Myometrial cell (primary cell): ENCODE data around the genes LCMT1, HS3ST4 and C16orf82.

DNA sequence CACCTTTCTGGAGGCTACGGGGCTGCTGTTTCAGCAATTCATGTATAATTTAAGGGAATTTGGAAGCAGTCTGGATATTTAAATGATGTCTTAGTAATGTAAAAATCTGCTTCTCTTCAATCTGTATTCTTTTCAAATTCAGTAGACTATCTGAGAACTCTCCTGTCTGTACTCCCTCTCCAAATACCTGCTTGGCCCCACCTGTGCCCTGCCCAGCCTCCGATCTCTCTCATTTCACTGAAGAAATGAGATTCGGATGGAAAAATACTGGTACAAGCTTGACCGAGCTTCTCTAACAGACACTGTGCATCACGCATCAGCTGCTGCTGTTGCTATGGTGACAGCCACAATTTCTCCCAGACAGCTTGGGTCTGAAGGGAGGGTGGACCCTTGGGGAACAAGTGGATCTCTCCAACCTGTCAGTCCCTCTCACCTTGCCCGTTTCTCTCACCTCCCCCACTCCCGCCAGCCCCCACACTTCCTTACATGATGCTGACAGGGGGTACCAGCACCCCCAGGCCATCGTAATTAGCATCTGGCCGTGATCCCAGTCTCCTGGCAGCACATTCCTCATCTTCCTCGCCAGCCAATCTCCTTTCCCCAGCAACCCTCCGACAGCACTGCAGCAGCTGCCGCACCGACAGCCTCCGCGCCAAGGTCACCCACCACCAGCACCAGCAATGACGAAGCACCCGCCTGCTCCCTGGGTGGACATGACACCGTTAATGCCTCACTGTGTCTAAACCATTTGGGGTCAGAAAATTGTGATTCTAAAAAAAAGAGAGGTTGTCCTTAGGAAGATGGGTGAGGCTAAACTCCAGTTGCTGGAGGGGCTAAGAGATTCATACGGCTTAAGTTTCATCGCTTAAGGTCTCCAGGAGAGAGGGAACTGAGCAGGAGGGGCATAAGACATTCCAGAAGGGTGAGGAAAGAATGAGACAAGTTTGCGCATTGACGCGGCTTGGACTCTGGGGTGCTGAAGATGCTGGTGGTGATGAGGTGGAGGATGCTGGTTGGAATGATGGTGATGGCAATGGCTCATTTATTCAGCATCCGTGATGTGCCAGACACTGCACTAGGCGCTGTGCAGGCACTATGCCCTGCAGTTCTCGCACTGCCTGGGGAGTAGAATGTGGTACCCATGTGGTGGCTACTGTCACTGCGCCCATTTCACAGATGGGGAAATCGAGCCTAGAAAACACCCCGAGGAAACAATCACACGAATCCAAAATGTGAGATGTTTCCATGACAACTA, 58.6 kb upstream of the TNRC6A start:
- RAMPAGE, long total RNA: no peak

GRCh38 chr16:24730763-24731047, 1.3 kb downstream of the TNRC6A start:
- RAMPAGE, long total RNA: no peak

- RAMPAGE, long total RNA: no peak
These were observed 55.6 kb upstream of the SLC5A11 start for GRCh38 chr16:24789878-24790775.

GRCh38 chr16:24790776-24791267, 54.9 kb upstream of the SLC5A11 start:
- RAMPAGE, long total RNA: no peak

DNA sequence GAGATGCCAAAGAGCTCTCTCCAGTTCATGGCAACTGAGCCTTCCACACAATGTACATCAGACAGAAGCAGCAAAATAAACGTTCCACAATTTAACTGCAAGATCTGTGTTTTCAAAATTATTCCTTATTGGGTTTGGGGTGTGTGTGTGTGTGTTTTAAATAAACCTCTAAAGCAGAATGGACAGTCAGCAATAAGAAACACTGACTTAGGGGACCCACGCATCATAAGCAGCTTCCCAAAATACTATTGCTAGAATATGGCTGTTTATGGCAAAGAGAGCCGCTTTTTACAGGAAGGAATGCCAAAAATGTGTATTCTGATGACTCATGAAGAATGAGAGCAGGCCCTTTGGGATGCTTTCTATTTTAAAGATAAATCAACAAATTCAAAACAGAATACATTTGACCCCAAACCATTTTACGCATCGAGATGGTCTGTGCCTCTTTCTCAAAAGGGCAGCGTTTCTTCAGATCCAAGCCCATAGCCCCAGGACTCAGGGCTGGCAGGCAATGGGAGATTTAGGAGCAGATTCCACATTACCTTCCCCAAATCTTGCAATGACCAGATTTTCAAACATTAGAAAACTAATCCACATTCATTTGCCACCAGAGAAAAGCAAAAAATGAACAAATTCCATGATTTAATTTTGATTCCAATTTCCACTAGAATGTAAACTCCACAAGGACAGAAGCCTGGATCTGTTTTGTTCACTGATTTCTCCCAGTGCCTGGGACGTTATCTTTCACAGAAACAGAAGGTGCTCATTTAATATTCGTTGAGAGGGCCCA, 37.4 kb downstream of the ARHGAP17 start:
- RAMPAGE, long total RNA: no peak

DNA sequence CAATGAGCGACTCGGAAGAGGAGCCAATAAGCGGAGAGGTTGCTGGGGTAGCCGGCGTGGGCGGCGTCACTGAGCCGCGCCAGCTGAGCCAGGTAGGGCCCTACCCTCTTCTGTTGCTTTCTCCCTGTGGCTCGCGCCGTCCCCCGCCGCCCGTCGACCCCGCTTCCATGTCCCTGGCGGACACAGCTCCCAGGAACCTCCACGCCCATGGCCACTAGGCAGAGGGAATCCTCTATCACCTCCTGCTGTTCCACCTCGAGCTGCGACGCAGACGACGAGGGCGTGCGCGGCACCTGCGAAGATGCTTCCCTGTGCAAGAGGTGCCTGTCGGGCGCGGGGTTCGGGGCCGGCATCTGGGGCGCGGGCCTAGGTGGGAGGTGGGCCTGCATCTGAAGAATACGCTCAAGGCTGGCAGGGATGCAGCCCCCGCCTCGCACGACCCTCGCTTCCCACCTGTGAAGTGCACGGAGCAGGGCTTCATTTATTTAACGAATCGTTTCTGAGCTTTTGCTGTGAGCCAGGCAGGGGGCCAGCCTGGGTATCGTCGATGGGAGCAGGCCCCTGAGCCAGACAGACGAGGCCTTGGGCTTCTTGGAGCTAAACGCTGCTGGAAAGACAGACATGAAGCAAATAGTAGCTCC, at the start of gene LCMT1:
TSS of gene LCMT1 (plus strand) at position 66 of the 641 bp plus-strand sequence.
- RAMPAGE, long total RNA: start-site peak on the plus strand centred at position 66 of the sequence, 42 bp wide, 307 and 165 reads in 2 replicates

GRCh38 chr16:25118259-25118972, 6.9 kb downstream of the LCMT1 start:
- RAMPAGE, long total RNA: no peak

DNA sequence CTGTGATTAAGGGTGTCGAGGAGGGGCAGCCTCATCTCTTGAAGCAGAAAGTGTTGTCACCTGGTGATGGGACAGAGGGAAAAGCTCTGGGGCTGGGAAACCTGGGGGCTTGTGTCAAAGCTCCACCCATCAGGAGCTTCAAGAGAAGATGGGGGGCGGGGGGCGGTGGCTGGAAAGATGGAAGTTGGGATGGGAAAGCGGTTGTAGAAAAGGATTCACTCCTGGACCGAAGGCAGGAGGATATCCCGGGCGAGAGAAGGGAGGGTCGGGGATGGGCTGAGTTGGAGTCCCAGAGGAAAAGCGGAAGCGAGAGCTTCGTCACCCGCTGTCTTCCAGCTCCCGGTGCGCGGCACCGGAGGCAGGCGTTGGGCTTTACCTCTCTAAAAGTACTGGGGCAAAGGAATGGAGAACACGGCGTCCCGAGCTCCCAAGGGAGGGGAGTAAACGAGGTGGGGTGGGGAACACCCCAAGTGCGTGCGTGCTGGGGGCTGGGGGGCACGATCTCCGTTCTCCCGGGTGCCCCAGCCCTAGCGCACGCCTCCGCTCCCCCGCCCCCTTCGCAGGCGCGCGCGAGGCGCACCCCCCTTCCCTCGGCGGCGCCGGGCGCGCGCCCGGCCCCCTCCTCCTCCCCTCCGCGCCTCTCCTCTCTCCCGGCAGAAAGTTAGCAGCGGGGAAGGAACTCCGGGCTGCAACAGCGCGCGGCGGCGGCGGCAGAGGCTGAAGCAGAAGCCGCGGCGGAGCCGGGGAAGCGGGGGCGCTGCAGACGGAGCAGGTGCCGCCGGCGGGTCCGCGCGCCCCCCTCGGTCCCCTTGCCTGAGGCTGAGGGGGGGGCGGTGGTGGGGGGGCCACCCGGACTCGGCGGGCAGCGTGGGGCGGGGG, at the start of gene HS3ST4:
TSS of gene HS3ST4 (plus strand) at position 626 of the 879 bp plus-strand sequence.
- RAMPAGE, long total RNA: no peak

DNA sequence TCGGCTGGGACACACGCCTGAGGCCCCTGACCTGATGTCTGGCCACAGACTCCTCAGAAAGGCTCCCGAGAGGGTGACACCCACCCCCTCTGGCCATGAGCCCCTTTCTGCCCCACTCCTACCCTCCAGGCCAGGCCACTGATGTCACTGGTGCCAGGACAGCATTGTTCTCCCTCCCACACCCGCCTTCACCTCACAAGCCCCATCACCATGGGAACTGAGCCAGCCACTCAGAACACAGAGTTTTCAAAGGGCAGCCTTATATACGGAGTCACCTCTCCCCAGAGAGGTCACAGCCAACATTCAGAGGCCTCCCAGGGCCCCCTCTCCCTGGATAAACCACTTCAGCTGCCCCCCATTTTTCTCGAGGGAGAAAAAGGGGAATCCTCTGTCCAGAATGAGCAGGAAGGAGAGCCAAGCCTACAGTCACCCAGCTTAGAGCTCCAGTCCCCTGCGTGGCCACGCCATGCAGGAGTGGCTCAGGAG, at the start of gene C16orf82:
TSS of gene C16orf82 (plus strand) at position 262 of the 486 bp plus-strand sequence.
- RAMPAGE, long total RNA: no peak

DNA sequence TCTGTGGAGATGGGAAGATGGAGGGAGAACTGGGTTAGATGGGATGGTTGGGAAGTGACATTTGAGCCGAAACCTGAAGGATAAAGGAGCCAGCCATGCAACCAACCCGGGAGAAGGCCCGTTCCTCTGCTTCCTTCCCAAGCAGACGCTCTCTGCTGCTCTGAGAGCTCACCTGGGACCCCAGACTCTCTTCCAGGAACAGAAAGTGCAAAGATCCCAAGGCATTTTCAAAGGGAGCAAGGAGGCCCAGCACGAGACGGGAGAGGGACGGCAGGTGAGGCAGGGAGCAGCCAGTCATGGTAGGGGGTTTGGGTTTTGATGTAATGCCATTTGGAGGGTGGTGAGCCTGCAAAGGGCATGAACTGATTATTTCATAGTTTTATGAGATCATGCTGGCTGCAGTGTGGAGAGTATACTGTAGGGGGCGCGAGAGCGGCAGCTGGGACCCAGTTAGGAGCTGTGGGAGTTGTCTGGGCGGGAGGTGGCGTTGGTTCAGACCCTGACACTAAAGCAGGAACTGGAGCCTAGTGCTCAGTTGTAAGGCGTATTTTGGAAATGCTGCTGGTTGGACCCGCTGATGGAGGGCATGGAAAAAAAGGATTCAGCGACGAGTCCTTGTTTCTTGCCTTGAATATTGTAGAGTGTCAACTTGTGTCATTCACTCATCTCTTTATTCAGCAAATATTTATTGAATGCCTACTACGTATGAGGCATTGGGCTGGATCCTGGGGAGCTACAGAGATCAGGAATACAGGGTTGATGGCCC, 23.9 kb upstream of the KDM8 start:
- RAMPAGE, long total RNA: no peak

GRCh38 chr16:27226511-27226840, 23.1 kb downstream of the KDM8 start:
- RAMPAGE, long total RNA: no peak

GRCh38 chr16:27245121-27245664, 23.4 kb downstream of the NSMCE1 start:
- RAMPAGE, long total RNA: no peak

DNA sequence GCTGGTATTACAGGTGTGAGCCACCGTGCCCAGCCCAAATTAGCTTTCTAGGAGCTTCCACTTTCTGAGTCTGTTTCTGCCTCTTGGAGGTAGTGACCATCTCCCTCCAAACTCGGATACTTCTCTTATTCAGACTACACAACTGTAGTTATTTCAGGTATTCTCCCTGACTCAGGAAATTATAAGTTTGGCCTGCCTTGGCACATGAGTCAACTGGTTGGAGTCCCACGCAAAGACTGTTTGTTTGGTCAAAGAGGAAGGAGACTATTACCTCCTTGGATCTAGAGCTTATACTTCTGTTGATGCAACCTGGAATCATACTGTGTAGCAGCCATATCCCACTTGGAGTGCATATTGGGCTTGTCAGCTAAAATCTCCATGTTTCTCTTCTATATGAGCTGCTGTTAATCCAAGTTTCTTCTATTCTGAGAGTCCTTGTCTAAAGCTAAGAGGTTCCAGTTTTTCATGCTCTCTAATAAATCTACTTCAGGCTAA, 7.5 kb downstream of the IL4R start:
- RAMPAGE, long total RNA: no peak

DNA sequence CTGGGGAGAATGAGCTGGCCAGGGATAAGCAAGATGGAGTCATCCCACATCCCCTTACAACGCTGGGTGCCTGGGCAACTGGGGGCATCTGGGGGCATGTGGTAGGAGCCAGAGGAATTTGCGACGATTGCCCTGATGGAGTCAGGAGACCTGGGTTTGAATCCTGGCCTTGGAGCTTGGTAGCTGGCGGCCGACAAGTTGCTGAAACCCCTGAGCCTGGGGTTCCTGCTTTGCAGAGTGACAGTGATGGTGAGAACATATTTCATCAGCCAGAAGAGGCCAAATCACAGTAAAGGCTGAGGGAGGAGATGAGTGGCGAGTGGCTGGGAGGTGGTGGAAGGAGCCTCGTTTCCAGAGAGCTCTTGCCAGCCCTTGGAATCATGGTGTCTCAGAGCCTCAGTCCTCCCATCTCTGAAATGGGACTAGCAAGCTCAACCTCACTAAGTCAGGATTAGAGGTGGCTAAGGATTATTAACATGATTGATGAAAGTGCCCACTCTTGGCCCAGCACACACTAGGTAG, 42.9 kb downstream of the IL4R start:
- RAMPAGE, long total RNA: no peak

DNA sequence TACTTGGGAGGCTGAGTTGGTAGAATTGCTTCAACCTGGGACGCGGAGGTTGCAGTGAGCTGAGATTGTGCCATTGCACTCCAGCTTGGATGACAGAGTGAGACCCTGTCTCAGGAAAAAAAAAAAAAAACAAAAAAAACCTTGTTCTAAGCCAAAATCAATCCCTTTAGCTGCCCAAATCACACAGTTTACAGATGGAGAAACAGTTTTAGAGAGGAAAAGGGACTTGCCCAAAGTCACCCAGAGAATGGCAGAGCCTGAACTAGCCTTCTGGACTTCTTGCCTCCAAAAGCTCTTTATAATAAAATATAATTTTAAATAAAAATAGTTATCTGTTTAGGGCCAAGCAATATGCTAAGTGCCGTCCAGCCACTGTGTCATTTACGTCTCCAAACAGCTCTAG, 35.6 kb upstream of the IL21R start:
- RAMPAGE, long total RNA: no peak

DNA sequence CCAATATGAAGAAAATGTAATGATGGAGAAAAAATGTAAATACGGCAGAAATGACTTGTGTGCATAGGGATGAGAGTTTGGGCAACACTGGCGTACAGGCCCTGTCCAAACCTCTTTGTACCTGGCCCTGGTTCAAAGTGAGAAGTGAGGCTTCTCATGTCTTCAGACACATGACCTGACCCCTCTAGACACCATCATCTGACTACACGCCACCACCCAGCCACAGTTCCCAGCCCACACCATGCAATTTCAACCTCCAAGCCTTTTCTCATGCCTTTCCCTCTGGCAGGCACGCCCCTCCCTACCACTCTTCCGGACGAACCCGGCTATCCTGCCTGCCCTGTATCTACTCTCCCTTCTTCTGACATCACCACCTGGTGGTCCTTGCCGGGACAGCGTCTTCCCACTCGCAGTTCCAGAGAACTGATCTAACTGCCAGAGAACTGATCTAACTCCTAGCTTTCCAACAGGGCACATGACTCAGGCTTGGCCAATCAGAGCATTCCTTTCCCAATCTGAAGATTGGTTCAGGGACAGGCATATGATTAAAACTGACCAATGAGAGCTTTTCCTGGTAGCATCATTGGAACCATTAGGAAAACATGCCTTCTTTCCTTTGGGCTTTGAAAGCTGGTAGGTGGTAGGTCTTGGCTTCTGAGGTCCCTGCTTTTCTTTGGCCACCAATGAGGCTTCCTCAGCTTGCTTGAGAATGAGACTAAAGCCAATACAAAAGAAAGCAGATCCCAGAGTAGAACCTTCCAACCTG, 27.0 kb upstream of the IL21R start:
- RAMPAGE, long total RNA: no peak

- RAMPAGE, long total RNA: no peak
These were observed 18.1 kb upstream of the IL21R start for GRCh38 chr16:27383937-27384271.

- RAMPAGE, long total RNA: no peak
These were observed 1.5 kb downstream of the IL21R start for GRCh38 chr16:27403251-27404007.

DNA sequence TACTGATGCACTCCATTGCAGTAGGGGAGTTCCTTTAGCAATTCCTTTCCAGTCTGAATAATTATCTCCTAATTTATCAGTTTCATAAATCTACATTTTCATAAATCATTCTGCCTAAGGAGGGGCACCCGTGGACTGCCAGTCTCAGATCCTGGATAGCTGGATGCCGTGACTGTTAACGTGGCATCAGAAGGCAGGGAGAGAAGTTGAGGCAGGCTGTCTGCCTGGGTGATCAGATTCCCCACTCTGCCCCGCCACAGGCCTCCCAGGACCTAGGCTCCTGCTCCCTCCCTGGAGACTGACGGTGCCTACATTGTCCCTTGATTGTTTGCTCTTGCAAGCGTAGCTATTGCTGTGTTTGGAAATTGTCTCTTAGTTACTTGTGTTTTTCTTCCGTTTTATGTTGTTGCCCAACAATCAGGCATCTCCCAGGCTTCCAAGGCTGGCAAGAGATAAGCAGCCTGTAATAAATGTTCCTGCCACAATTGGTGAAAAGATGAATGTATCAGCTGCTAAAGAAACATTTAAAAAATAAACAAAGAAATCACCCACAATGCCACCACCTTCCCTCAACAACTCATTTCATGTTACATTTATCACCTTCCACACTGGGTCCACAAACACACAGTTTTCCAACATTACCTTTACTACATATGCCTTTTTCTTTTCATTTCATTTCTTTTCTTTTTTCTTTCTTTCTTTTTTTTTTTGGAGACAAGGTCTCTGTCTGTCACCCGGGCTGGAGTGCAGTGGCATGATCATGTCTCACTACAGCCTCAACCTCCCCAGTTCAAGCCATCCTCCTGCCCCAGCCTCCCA, 75.4 kb downstream of the KATNIP start:
- RAMPAGE, long total RNA: no peak

- RAMPAGE, long total RNA: no peak
These were observed 168.2 kb downstream of the KATNIP start for GRCh38 chr16:27718104-27718609.